Mucosa of descending colon (tissue), 1 donor: ENCODE measurements around a stretch of chr1.

GRCh38 chr1:21344150-21345028 lies 54.1 kb upstream of the ECE1 start:
- PRO-cap, result no peak

DNA sequence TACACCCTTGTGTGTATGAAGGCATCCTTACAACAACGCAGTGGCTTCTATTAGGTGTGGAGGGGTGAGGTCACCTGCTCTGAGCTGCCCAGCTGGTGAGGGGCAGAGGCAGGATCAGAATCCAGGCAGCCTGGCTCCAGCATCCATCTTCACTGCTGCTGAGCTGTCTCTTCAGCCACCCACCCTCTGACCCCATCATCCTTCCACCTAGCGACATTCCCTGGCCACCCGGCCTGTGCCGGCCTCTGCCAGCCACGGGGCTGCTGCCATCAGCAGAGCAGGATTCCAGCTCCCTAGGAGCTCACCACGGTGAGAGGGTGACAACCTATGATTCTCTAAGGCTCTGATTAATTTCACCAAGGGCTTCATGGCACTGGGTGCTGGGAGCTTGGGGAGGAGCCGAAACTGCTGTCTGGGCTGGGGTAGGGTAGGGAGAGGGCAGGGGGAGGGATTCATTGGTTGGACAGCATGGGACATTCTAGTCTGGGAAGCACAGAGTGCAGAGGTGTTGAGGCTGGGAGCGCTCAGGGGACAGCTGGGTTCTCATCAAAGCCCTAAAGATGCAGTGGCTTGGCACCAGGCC lies 32.2 kb downstream of the ALPL start:
- PRO-cap, result no peak

DNA sequence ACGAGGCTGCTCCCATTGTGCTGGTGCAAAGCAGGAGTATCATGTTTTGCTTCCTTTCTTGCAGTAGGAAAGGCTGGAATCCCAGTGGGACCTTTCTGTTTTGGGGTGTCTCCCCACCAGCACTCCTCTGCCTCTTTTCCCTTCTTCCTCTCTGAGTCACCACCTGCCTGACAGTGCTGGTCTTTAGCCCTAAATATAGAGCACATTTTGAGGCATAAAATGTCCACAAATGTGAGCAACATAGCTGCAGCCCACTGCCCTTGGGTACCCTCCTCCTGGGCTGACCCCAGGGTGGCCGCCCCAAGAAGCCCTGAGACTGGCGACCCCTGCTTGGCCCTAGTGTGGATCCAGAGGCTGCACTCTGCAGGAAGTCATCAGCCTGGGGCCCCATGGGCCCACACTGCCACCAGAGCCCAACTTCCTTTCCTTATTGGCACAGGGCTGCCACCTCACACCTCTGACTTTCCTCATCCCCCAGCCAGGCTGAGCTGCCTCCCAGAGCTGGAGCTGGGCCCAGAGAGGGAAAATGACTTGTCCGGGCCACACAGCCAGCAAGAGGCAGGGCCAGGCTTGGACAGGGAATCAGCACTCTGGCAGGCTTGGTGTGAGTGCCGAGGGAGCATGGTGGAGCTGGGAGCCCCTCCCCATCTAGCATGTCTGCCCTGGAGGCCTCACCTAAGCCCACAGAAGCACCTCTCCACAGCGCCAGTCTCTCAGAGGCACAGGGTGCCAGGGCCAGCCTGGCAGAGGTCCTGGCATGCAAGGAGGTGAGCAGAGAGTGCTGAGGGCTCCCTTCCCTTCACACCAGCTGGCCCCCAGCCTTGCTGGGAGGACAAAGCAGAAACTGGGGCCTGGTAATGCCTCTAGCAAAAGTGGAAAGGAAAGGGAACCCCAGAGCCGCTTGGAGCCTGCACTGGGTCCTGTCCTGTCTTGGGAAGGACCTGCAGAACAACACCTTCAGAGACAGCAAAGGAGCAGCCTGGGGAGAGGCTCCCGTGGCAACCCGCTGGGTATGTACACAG lies 3.4 kb downstream of the RAP1GAP start:
- PRO-cap, result no peak

DNA sequence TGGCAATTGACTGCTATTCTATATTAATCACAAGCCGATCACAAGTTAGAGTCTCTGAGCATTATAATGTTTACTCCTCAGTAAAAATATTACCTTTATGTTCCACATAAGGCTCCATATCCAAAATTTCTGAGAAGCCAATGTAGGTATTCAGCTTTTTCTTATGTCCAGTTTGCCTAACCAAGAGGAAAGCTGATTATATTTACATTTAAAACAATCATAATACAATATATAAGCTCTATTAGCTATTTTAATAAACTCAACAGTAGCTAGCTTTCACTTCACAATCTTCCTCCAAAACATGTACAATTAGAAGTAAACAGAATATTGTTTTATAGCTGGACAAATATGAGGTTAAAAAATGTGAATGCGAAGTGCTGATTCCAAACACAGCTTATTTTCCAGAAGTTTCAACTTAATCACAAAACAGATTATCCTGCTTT lies 36.0 kb downstream of the USP48 start:
- PRO-cap, result no peak

- PRO-cap, result no peak
Measured at GRCh38 chr1:21822261-21823410, 10.6 kb downstream of the LDLRAD2 start.

GRCh38 chr1:21889902-21890311 lies 47.2 kb downstream of the HSPG2 start:
- PRO-cap, result no peak

GRCh38 chr1:21931596-21932035 lies 5.5 kb downstream of the HSPG2 start:
- PRO-cap, result no peak

GRCh38 chr1:22074564-22074925 lies 22.0 kb downstream of the CDC42 start:
- PRO-cap, result no peak

- PRO-cap, result no peak
Measured at GRCh38 chr1:22141437-22141769, 1.5 kb downstream of the WNT4 start.

GRCh38 chr1:22142459-22143027 lies 354 bp downstream of the WNT4 start:
- PRO-cap, result bidirectional peak, plus-strand start at chr1:22142869, minus-strand start at chr1:22142749

DNA sequence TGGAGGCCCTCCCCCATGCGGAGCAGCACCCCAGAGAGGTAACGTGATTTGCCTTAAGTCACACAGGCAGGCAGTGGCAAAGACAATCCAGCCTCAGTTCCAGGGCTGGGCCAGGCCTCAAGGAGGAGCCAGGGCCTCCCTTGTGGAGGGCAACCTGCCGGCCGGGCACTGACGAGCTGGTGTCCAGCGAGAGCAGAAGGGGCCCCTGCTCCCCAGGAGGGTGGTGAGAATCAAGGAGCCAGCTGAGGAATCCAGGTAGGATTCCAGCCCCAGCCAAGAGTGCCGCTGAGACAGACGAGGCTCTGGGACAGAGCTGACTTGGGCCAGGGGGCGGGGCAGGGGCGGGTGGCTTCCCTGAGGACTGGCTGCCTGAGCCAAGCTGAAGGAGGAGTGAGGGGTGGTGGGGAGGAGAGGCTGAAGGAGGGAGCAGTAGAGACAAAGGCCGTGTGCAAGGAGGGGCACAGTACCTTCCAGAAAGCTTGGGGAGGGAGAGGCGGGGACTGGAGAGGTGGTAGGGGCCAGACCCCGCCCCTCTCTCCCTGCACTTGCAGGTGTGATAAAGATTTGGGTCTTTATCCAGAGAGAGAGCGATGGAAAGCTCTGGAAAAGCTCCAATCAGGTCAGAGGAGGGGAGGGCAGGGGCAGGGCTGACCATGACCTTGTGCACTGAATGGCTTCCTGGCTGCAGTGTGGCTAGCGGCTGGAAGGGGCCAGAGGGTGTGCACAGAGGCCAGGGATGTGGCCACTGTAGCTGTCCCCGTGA lies 7.0 kb upstream of the EPHA8 start:
- PRO-cap, result no peak

DNA sequence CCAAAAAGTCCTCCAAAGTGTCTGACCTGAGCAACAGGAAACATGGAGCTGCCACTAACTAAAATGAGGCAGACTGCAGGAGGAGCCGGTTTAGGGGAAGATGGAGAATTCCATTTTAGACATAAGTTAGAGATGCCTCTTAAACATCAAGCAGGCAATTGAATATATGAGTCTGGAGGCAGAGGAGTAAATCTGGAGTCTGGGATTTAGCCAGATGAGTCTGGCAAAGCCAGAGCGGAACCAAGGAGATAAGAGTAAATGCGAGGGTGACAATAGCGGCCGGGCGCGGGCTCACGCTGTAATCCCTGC lies 43.7 kb downstream of the LACTBL1 start:
- PRO-cap, result no peak

DNA sequence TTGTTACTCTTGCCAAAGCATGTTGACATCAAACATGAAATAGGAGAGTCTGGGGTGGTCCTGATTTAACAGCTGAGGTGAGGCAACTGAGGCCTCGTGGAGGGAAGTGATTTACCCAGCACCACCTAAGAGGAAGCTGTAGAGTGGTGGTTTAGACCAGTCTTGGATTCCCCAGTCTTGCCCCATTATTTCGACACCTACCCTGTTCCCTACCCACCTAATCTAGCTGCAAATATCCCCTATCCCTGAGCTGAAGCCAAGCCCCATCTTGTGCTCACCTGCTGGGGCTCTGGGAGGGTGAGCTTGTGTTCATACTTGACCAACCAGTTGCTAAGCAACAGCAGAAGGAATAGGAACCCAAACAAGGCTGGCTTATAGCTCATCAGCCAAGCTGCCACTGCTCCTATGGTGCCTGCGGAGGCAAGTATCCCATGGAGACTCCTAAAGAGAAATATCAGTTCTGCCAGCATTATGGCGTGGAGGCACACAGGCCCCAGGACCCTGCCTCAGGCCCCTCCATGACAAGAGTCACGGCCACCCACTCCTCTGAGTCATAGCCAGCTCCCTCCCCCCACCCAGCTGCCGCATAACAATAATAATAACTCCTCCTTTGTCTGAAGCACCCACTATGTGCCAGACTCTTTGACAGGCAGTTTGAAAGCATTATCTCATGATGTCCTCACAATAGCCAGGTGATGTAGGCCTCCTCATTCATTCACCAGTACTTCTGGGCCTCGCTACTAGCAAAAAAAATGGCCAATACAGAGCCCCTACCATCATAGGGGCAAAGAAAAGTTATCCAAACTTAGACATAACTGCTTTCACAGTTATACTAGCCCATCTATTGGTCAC lies 1.8 kb downstream of the TEX46 start:
- PRO-cap, result no peak

- PRO-cap, result bidirectional peak, plus-strand start at chr1:23177862, minus-strand start at chr1:23177793
Measured at GRCh38 chr1:23177201-23178316, 39.7 kb downstream of the HTR1D start.

DNA sequence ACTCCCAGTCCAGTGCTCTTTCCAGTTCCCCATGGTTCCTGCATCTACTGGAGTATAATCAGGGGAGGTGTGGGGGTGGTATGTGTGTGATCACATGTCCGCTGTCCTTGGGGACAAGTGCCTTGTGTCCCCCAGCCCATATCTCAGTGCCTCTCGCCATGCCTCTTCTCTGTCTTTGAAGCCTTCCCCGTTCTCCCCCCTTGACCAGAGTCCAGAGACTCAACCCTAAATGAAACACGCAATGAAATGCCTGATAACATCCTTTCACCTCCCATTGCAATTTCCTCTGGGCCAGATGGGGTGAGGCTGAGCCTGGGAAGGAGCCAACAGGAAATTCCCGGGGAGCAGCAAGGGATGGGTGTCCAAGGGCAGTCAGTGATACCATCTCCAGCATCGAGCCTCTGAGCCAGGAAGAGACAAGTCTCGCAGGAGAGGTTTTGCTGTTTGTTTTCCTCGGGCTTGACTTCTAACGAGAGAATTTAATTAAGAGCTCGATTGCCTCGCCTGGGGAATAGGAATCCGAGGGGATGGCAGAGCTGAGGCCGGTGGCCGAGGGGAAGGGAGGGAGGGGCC lies 7.7 kb upstream of the HTR1D start:
- PRO-cap, result bidirectional peak, plus-strand start at position 393 of the sequence, minus-strand start at position 177 of the sequence

GRCh38 chr1:23395204-23395559 lies 25.5 kb upstream of the ZNF436 start:
- PRO-cap, result no peak

GRCh38 chr1:23523974-23524636 lies 6.9 kb downstream of the E2F2 start:
- PRO-cap, result bidirectional peak, plus-strand start at chr1:23524431, minus-strand start at chr1:23524169

- PRO-cap, result bidirectional peak, plus-strand start at chr1:23525404, minus-strand start at chr1:23525305
Measured at GRCh38 chr1:23524646-23525672, 6.1 kb downstream of the E2F2 start.

- PRO-cap, result bidirectional peak, plus-strand start at chr1:23525959, minus-strand start at chr1:23525938
Measured at GRCh38 chr1:23525781-23526811, 4.9 kb downstream of the E2F2 start.

- PRO-cap, result unidirectional peak, minus-strand start at chr1:23534858
Measured at GRCh38 chr1:23534798-23535267, 3.8 kb upstream of the E2F2 start.